ENCODE data around the gene SP4.

- PRO-cap = no peak
- RAMPAGE, long total RNA, 2 experiments = no peak in any of the 2 experiments
Measured at GRCh38 chr7:18038338-18038787, 10.7 kb upstream of the PRPS1L1 start.

DNA sequence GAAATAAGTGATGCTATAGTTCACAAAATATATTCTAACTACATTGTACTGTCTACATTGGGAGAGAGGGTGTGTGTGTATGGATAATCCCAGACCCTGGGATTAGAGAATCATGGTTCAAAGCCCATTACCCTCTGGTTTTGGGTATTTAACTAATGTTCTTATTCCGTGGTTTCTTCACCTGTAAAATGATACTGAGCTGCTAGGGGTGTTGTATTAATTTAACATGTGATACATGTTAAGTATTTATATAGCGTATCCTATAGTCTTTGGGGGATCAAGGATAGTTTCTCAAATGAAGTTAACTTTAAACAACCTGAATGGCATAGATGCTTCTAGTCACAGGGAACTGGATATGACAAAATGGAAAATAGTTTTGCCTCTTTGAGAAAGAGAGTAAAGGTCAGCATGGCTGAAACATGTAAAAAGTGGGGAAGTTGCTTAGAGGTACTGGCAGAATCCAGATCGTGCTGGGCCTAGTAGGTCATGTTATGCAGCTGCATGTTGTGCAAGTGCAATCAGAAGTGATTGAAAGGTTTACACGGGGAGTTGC is 201.3 kb upstream of the HDAC9 start:
- PRO-cap = no peak
- RAMPAGE, long total RNA, 2 experiments = no peak in any of the 2 experiments

GRCh38 chr7:18509548-18510134 is 14.1 kb downstream of the HDAC9 start:
- PRO-cap = no peak
- RAMPAGE, long total RNA, 2 experiments = no peak in any of the 2 experiments

DNA sequence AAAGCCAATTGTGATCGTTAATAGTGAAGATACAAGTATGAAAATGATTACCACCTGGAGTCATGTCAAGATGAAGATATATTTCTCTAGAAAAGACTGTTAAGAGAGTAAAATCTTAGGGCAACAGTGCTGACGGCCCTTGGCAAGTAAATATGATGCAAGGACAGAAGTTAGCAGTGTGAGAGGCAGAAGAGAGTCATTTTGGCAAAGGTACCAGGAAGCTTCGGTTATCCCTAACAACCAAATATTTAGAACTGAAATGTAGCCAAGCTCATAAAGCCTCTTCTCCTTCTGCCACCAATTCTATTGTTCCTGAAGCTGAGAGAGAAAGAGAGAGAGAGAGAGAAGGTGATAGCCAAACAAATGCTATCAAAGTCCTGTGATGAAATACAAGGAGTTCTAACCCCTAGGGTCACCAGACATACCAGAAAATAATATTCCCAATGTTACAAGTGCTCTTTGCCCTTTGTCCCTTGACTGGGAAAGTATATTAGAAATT is 109.6 kb downstream of the MACC1 start:
- PRO-cap = no peak
- RAMPAGE, long total RNA, 2 experiments = no peak in any of the 2 experiments

- PRO-cap = no peak
- RAMPAGE, long total RNA, 2 experiments = no peak in any of the 2 experiments
Measured at GRCh38 chr7:20301611-20301980, 29.1 kb upstream of the ITGB8 start.

DNA sequence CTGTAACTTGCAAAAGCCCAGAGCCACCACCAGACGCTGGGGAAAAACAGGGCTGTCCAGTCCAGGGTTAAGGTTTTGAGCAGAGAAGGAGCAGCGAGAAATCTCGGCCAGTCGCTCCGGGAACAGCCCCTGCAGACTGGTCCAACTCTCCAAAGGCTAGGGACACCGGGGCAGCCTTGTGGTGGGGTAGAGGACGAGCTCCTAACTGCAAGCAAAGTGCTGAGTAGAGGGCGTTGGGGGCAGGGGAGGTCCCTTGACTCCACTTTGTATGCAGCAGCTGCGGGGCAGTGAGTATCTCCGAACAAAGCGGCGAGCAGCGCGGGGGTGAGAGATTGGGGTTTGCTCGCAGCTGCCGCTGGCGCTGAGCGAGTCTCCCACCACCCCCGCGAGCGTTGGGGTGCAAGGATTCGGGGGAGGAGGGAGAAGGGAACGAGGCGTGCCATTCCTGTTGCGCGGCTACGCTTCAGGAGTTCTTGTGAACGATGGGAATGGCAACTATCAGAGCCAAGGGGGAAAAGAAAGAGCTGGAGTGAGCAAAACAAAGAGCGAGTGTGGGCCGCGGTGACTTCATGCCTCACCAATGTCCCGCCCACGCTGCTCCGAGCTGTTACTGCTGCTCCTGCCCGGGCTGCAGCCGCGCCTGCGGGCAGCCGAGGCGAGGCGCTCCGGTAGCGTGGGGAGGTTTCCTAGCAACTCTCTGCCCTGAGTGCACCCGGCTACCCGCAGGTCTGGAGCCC is 449 bp upstream of the ITGB8 start:
- PRO-cap = bidirectional peak, plus-strand start at position 32 of the sequence, minus-strand start at position 138 of the sequence; bidirectional peak, plus-strand start at position 300 of the sequence, minus-strand start at position 303 of the sequence; bidirectional peak, plus-strand start at position 610 of the sequence, minus-strand start at position 582 of the sequence
- RAMPAGE, long total RNA, 2 experiments = start-site peak on the plus strand in 1 of 2 experiments, centred at position 627 of the sequence, 41 reads per replicate

DNA sequence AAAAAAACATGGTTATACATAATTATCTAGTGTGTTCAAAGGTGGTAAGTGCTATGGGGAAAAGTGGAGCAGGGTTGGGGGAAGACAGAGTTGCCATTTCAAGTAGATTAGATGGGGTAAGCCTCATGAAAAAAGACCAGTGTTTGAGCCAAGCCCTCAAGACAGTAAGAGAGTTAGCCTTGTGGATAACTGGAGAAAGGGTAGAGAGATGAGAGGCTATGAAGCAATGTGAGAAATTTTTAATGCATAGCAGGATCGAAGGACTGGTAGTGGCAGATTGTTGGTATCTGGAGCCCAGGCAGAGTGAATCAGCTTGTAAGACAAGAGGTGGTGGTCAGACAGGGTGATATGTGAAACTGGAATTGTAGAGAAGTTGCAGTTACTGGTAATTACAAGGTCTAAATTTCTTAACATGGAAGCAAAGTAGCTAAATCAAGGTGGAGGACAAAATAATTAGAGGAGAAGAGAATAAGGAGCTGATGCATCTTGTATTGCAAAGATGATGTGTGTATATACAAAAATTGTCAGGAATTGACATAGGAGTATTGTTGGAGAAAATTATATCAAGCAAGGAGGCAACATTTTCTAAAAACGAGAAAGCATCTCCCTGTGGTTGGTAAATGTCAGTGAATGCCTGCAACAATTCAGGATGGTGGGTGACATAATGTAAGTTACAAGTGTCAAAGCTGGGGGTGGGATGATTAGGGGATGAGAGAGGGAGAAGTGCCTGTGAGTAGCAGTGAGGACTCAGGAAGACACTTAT is 14.9 kb downstream of the ITGB8 start:
- PRO-cap = no peak
- RAMPAGE, long total RNA, 2 experiments = no peak in any of the 2 experiments

DNA sequence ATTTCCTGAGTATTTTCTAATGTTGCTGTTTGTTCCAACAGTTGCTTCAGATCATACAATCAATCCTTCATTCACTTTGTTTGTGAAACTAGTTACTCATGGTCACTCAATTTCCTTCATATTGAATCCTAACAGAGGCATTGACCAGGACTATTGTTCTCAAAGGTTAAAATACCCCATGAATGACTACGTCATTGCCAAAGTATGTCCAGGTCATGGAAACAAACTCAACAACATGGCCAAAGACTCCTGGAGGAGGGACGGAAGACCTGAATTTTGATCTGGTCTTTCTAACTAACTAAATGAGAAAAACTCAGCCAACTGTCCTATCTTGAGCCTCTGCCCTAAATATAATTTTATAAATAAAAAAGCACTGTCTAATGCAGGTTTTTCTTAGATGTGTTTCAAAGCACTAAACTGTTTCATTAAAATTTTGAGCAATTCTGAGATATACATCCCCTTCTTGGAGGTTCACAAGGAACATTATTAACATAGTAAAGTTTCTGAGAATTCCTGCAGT is 53.9 kb upstream of the ABCB5 start:
- PRO-cap = no peak
- RAMPAGE, long total RNA, 2 experiments = no peak in any of the 2 experiments

DNA sequence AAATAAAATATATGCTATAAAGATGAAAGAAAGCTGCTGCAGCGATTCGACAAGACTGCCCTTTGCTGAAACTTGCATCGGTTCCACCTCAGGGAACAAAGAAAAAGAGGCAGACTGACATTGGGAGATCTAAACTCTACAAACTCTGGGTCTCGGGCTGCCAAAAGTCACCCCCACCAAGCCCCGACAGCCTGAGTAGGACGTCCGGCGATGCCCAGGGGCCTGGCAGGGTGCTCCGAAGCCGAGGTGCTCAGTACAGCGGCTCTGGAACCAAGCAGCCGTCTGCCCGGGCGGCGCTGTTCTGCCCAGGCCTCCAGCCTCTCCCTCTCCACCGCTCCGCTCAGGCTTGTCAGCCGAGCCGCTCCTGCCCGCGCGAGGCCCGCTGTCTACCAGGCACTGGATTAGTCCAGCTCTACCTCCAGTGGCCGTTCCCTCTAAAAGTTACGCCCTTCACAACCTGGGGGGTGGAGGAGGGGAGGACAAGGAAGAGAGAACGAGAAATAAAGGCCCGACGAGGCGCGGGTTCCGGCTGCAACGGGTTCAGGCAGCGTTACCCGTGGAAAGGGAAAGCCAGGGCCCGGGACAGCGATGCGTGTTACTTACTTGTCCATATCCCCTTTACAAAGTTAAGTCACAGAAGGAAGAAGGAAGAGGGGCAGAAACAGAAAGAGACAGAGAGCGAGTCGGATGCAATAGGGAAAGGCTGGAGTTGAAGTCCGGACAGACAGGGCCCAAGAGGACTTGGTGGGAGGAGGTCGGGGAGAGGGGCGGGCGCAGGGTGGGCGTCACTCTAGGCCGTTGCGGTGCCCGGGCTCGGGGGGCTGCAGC is 3.0 kb downstream of the SP8 start:
- PRO-cap = no peak
- RAMPAGE, long total RNA, 2 experiments = no peak in any of the 2 experiments

- PRO-cap = bidirectional peak, plus-strand start at chr7:21428048, minus-strand start at chr7:21427829; unidirectional peak, minus-strand start at chr7:21428474
- RAMPAGE, long total RNA, 2 experiments = start-site peak on the plus strand in 2 of 2 experiments, at chr7:21428024-21428239 at its widest, 8 to 81 reads per replicate
Measured at GRCh38 chr7:21427999-21428550, at the start of gene SP4. Gene SP4 (plus strand): TSS chr7:21428083.

DNA sequence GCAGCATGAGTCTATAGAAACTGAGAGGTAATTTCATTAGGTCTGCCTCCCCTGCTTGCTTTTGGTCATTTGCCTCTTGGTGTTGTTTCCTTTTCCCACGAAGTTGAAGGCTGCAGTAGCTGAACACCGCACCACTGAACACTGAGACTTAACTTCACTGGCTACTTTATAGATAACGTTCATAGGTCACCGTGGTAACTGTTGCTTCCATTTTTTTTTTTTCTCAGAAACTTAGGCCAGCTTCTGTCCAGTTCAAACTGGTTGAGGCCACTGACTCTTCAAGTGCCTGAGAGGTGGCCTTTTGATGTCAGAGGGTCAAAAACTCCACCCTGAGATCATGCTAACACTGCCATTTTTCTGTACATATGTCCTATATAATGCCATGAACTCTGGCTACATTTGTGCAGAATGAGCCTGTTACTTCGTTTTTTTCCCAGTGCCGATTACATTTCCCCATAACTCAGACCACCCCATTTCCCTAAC is 3.5 kb upstream of the CDCA7L start:
- PRO-cap = no peak
- RAMPAGE, long total RNA, 2 experiments = no peak in any of the 2 experiments

GRCh38 chr7:22082427-22083820 is 137.2 kb upstream of the CDCA7L start:
- PRO-cap = bidirectional peak, plus-strand start at chr7:22083154, minus-strand start at chr7:22083024; bidirectional peak, plus-strand start at chr7:22083432, minus-strand start at chr7:22083365
- RAMPAGE, long total RNA, 2 experiments = no peak in any of the 2 experiments

GRCh38 chr7:22236211-22236543 is 120.8 kb downstream of the RAPGEF5 start:
- PRO-cap = no peak
- RAMPAGE, long total RNA, 2 experiments = no peak in any of the 2 experiments

DNA sequence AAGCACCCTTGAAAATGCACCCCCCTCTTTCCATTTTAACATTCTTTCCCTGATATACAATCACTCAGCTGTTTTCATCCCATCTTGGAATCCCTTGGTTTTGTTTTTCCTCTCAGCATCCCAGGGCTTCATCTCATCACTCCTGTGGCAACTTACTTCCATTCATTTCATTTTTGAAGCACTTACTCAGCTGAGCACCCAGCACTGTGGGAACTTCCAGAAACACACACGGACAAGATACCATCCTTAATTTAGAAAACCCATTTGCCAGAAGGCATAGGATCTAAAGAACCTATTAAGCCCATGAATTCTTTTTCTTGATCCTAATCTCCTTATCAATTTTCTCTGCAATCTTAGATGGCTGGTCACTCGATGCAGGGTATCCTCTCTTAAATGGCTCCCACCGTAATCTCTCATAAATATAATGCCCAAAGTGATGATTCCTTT is 36.4 kb downstream of the RAPGEF5 start:
- PRO-cap = no peak
- RAMPAGE, long total RNA, 2 experiments = no peak in any of the 2 experiments

DNA sequence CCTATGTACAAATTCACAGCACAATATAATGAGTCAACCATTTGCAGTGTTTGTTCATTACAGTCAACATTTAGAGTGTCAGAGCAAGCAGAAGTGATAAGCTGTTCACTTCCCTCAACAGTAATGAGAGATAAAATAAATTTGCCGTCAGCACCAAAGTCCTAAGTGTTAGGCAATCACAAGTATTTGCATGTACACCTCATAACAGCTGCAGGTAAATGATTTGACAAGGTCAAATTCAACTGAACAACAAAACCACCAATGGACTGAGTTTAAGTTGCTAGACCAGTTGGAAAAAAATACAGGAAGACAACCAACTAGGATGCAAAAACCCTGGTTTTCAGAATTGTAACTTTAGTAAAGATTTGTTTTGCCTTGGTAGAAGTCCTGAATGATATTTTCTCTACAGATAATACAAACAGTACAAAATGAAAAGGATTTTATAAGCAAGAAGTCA is 10.5 kb downstream of the RAPGEF5 start:
- PRO-cap = no peak
- RAMPAGE, long total RNA, 2 experiments = no peak in any of the 2 experiments

- PRO-cap = no peak
- RAMPAGE, long total RNA, 2 experiments = no peak in any of the 2 experiments
Measured at GRCh38 chr7:22351315-22351916, 5.5 kb downstream of the RAPGEF5 start.

GRCh38 chr7:22452173-22452615 is 47.8 kb downstream of the STEAP1B start:
- PRO-cap = no peak
- RAMPAGE, long total RNA, 2 experiments = no peak in any of the 2 experiments

DNA sequence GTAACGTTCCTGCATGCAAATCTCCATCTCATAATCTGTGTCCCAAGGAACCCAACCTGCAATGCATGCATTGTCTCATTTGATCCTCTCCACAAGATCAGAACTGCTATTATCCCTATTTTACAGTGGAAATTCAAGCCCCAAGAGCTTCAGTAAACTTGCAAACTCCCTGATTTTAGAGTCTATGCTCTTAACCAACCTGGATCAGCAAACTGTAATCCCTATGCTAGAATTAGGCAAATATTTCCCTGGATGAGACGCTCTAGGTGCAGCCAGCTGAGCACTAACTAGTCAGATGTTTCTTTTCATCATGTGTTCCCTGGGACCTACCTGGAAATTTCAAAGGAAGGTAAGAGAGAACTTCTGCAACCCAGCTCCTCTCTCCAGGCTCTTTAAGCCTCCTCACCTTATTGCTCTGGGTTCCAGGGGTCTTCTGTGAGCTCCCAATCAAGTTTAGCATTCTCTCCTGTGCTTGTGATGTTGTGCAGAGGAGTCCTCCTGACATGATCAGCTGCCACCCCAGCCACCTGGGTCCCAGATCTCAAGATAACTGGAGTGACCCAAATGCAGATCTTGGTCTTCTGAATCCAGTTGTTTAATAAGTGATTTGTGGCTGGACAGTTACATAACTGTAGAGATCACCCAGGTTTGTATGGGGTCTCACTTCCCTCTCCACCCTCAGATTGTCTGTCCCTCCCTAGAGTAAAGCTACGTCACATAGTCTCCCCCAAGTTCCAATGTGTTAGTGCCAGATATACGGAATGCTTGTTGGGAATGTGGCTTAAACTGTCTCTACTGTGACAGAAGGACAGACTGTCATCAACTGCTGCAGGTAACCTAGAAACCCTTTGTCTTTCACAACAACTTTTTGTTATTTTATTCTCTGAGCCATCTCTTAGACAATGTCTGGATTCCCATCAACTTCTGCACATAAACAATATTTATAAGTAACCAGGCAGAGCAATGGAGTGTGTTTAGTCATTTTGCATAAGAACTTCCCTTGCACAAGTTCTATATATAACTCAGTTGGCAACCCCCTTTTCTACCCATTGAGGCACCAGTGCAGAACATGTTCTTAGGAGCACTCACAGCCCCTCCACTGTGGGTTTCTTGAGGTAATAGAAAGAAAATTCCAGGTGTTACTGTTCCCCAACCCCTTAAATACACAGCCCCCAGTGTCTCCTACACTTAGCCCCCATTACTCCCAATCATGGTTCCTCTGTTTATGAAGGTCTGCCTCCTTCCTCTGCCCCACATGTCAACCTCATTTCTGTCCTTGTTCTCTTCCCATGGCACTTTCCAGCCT is 65.3 kb upstream of the IL6 start:
- PRO-cap = no peak
- RAMPAGE, long total RNA, 2 experiments = no peak in any of the 2 experiments

DNA sequence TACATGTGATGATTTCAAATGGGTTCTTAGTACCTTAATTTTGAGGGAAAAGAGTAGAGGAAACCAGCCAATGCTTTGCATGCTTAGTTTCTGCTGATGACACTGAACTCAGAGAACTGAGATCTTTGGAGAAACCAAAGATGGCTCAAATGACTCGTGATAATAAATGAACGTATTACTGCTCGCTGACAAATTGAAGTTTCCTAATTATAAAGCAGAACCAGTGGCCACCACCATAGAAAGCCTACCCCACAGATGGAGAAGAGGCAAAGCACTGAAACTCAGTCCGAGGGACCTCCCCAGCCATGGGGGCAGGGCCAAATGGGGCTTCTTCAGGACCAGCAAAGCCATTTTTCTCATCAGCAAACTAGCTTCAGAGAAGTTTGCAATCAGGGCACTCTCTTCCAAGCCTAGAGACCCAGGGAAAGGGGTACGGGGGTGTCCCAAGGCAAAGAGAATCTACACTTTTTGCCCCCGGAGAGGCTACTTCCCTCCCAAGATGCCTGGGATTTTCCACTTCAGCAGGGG is 4.5 kb upstream of the IL6 start:
- PRO-cap = no peak
- RAMPAGE, long total RNA, 2 experiments = no peak in any of the 2 experiments

DNA sequence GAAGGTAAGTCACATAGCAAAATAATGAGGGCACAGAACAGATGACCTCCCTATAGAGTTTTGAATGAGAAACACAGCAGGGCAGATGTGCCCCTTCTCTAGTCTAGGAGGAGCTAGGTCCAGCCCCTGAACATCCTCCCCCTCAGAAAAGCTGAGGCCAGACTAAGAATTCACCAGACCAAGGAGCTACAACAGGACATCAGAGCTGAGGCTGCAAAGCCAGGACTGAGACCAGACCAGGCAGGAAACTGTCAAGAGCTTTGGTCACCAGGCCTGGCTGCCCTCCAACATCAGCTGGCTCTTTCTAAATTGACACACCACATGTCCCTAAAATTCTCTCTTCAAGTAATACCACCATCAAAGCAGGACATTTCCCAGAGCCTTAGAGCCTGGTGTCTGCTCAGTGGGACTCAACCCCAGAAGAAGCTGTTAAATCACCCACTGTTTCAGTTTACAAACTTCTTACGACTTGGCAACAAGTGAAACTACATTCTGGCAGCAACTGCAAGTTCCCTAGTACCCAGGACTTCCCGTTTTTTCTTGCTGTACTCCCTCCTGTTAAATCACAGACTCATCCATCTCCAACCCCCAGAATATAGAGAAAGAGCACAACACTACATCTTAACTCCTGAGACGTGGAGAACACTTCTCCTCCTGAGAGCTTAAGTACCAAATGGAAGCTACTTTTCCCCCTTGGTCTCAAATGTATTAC is 3.8 kb upstream of the IL6 start:
- PRO-cap = no peak
- RAMPAGE, long total RNA, 2 experiments = no peak in any of the 2 experiments

Data from body of pancreas (tissue), 2 donors.